Natural killer cell (primary cell): ENCODE measurements around a stretch of chr15.

DNA sequence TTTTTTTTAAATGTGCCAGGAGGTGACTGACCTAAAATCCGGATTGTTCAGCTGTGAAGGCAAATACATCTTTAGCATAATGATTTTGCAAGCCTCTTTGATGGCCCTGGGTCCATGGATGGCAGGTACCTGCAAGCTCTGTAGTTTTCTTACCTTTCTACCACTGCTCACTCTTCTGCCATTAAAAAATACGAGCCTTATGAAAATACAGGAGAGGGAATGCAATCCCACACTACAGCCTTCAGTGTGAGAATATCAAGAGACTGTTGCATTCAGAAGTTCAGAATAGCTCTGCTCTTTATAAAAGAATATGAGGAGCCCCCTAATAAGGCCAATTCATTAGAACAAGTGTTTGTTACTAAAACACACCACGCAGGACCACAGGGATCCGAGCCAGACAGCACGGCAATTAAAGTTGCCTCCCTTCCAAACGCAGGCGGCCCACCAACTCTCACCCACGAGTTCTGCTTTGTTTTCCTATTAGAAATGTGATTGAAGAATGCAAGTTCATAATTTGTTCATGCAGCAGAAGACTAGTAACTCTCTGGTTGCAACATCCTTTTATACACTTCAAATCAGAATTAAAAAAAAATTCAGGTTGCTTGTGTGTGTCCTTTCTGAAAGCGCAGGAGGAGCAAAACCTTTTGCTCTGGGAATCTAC is 1044.3 kb upstream of the NR2F2 start:
- PRO-cap = no peak

DNA sequence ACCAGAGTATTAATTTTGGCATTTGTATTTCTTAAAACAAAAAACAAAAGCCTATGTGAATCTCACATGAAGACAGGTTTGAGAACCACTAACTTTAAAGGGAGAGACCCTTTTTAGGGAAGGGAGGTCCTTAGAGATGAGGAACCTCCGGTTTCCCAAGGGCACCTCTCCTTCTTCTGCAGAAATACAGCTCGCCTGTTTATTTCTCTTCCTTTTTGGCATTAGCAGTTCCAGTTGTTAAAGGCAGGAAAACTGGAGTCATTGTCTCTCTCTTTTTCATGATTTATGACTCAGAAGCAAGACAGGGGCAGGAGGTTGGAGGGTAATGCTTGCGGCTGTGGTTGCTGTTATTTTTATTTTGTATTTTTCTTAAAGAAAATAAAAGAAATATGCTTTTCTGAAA is 1004.9 kb upstream of the NR2F2 start:
- PRO-cap = no peak

DNA sequence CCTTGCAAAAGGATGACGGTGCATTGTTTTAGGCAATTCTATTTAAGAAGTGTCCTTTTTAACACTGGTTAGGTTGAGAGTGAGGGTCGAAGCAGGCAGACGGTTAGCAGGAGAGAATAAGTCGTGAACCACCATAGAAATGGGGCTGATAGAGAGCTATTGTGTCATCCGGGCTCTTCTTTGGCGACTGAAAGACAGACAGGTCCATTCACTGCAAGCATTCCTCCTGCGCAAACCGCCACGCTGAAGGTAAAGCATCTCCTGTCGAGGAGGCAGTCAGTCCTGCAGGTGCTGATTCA is 1002.9 kb upstream of the NR2F2 start:
- PRO-cap = no peak

DNA sequence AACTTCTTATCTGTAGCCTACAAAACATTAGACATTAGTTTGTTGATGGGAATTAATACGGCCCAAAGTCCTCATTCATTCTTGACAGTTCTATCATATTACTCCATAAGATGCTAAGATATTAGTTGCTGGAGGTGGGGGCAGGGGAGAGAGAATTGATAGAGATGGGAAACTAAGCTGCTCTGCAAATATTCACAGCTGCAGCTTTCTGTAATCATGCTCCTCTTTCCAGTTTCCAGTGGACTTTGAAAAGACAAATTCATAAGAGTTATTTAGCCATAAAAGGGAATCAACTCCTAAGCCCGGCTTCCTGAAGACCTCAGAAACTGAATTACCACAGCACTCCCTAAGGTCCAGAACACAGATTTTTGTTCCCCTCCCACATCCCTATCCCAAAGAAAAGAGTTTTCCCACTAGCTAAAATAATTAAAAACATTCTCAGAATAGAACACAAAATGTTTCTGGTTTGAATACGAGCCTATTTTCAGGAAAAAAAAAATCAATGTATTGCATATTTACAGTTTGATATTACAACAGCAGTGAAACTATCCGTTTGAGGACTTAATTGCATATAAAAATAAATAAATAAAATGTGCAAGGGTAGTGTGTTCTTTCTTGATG is 871.8 kb upstream of the NR2F2 start:
- PRO-cap = no peak

DNA sequence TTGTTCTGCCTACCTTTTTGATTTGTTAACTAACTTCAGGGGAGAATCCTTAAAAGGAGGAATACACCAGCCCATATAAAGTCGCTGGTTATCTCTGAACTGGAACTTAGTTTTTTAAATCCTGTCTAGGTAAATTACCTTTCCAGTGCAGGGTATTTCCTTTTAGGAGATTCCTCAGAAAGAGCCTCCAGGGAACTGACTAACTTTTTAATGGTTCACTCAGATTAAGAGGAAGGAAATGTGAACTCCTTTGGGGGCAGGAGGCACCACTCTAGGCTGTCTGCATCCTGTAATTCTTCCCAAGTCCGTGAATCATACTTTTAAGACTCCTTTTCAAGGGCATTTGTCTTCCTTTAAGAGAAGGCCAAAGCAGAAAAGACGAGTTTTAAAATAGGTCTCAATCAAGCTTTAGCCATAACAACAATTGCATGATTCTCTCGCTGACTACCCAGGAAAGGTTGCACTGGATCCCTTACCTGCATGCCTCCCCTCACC is 871.2 kb upstream of the NR2F2 start:
- PRO-cap = no peak

DNA sequence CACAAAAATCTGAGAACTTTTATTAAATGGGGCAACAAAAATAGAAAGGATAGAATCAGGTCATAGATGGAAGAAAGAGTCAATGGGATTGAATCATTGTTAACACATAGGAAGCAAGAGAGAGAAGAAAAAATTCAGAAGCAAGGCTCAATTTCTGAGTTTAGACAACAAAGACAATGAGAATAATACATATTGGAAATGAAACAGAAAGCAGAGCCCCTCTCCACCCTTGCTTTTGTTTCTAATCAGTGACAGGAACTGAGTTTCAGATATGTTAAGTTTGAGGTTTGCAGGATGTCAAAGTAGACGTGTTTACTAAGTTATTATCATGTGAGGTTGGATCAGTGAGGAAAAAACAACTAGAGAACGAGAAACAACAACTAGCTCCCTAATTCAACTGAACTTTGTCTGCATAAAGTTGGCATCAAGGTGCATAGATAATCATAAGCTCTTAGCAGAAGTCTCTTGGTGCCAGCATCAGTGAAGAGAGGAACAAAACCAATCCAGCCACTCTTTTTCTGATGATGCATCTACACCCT is 491.2 kb upstream of the NR2F2 start:
- PRO-cap = bidirectional peak, plus-strand start at position 326 of the sequence, minus-strand start at position 243 of the sequence

DNA sequence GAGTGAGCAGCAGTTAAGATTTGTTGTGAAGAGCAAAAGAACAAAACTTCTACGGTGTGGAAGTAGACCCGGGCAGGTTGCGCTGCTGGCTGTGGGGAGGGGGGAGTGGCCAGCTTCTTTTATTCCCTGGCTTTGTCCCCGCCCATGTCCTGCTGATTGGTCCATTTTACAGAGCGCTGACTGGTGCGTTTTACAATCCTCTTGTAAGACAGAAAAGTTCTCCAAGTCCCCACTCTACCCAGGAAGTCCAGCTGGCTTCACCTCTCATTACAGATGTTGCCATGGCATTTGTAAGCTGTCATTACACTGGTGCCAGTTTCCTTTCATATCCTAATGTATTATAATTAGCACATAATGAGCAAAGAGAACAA is 458.4 kb upstream of the NR2F2 start:
- PRO-cap = no peak

GRCh38 chr15:95972228-95972720 is 358.2 kb upstream of the NR2F2 start:
- PRO-cap = no peak

GRCh38 chr15:96331191-96331888 is 840 bp downstream of the NR2F2 start:
- PRO-cap = no peak

DNA sequence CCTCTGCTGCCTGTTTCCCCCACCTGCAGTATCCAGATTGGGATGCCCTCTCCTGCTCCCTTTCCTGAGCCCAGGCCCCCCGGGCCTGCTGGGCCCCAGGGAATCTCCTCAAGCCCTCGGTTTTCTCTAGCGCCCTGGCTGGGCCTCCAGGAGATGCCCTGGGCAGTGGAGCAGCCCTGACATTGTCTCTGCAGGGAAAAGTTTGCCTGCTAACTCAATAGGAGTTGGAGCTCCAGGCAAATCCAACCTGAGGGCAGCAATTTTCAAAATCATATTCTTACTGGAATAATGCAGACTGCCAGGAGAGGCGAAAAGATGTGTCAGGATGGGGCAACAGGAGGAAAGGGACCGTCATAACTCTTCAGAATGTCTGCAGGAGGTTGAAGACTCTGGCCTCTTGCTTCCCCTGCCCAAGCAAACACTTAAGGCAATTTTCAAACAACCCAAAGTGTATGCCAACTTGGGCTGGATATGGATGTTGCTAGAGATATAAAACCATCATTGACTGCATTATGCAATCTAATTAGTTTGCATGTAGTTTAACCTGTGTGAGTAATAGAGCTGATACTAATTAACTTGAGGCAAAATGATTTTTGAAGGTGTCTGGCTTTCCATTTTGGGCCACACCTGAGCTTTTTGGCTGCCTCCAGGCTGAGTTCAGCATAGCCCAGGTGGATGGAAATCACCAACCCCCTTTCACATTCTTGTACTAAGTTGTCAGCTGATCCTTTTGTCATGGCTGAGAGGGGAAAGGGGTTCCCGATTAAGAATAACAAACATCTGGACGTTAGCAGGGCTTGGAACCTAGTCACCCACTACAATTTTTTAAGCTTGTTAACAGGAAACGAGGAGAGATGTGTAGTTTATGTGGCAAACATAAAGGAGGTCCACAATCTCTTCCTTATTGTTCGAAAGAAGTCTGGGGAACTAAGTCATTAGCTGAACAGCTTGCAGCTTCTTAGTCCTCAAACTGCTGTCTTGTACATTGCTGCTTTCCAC is 4.6 kb downstream of the NR2F2 start:
- PRO-cap = no peak

DNA sequence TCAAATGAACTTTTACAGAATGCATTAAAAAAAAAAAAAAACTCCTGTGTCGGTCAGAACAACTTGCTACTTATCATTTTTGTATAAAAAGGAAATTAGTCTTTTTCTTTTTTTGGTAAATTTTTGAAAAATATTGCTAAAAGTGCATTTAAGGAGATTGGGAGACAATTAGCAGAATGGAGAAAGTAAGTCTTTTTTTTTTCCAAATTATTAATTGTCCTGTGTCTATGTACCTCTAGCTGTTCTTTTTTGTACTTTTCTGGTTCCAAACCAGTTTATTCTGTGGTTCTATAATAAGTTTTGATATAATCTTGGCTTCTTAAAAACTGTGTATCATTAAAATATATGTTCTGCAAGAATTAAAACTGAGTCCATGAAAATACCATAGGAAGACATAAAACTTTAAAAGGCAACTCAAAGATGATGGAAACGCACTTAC is 7.3 kb downstream of the NR2F2 start:
- PRO-cap = no peak

- PRO-cap = no peak
These were observed 8.8 kb downstream of the NR2F2 start for GRCh38 chr15:96339190-96339854.

DNA sequence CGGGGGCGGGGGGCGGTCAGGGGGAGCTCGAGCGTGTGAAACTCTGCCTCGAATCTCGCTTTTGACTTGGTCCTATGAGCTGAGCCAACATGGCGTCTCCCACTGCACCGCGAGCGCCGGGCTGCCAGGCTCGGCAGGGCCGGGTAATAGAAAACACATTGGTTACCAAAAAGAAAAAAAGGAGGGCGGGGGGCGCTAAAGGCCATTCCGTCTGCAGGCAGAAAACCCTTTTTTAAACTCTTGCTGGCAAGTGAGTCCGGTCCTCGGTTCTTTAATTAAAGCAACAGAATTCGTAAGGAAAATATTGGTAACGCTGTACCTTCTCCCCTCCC is 10.6 kb downstream of the NR2F2 start:
- PRO-cap = no peak

DNA sequence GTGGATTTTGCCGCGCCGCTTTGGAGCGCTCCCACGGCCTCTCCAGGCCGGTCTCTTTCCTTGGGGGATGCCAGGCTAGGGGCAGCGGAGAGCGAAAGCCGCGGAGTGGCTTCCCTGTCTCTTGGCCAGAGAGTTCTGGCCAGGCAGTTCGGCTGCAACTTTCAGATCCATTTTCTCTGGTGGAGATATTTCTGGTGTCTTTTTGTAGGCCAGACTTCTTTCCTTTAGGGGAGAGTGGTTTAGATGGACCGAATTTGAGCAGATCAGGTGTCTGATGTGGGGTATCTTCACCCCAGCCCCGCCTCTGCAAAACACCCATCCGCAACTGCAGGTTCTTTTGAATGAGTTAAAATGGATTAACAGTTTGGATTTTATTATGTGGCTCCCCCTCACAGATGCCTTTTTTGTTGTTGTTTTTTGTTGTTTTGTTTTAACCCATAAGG is 15.6 kb downstream of the NR2F2 start:
- PRO-cap = no peak

GRCh38 chr15:96347061-96347979 is 16.8 kb downstream of the NR2F2 start:
- PRO-cap = no peak

DNA sequence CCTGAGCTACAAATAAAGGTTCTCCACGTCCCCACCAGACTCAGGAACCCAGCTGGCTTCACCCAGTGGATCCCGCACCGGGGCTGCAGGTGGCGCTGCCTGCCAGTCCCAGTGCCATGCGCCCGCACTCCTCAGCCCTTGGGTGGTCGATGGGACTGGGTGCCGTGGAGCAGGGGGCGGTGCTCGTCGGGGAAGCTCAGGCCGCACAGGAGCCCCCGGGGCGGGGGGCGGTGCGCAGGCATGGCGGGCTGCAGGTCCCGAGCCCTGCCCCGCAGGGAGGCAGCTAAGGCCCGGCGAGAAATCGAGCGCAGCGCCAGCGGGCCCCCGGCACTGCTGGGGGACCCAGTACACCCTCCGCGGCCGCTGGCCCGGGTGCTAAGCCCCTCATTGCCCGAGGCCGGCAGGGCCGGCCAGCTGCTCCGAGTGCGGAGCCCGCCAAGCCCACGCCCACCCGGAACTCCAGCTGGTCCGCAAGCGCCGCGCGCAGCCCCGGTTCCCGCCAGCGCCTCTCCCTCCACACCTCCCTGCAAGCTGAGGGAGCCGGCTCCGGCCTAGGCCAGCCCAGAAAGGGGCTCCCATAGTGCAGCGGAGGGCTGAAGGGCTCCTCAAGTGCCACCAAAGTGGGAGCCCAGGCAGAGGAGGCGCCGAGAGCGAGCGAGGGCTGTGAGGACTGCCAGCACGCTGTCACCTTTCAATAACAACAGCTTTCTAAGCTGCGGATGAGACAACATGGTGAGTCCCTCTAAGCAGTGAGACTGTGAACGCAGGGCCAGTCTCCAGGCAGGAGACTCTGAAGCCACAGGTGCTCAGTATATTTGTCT is 161.4 kb downstream of the NR2F2 start:
- PRO-cap = no peak

DNA sequence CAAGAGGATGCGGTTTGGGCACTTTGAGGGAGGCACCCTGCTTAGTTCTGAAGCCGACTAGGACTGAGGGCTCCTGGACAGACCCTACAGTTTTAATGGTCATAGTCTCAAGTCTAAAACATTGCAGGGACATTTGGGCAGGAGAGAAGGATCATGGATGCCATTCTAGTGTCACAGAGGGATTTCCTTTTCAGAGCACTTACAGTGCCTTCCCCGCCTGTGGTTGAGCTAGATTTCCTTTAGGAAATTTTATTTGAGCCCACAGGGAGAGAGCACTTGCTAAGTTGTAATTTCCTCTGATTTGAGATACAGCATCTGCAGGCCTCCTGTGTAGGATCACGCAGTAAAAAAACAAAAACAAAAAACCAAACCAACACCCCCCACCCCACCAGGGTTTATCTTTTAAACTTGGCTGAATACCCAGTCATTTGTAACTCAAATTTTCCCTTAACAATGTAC is 566.5 kb downstream of the NR2F2 start:
- PRO-cap = no peak

GRCh38 chr15:97295680-97296557 is 664.6 kb upstream of the ARRDC4 start:
- PRO-cap = no peak

DNA sequence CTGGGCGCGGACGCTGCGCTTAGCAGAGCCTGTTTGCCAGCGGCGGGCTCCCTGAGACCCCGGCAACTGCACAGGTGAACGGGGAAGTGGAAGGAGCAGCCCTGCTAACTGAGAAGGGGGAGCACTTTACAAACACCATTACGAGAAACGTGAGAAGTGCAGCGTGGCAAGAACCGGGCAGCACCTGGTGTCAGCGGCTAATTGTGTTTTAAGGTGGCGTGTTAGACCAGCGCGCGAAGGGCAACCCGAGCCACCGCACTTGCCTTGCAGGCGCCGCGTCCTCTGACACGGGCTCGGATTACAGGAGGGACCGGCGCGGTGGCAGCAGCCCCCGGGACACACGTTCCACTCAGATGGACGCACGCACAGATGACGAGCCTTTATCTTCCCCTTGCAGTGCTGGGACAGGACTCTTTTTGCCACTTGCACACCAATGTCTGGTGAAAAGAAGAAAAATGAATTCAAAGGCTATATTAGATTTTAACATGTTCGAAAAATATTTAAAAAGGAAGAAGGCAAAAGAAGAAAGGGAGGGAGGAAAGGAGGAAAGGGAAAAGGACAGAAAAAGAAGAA is 307.6 kb upstream of the ARRDC4 start:
- PRO-cap = no peak

GRCh38 chr15:97947381-97947732 is 13.1 kb upstream of the ARRDC4 start:
- PRO-cap = no peak